ENCODE measurements around the gene SDSL.

DNA sequence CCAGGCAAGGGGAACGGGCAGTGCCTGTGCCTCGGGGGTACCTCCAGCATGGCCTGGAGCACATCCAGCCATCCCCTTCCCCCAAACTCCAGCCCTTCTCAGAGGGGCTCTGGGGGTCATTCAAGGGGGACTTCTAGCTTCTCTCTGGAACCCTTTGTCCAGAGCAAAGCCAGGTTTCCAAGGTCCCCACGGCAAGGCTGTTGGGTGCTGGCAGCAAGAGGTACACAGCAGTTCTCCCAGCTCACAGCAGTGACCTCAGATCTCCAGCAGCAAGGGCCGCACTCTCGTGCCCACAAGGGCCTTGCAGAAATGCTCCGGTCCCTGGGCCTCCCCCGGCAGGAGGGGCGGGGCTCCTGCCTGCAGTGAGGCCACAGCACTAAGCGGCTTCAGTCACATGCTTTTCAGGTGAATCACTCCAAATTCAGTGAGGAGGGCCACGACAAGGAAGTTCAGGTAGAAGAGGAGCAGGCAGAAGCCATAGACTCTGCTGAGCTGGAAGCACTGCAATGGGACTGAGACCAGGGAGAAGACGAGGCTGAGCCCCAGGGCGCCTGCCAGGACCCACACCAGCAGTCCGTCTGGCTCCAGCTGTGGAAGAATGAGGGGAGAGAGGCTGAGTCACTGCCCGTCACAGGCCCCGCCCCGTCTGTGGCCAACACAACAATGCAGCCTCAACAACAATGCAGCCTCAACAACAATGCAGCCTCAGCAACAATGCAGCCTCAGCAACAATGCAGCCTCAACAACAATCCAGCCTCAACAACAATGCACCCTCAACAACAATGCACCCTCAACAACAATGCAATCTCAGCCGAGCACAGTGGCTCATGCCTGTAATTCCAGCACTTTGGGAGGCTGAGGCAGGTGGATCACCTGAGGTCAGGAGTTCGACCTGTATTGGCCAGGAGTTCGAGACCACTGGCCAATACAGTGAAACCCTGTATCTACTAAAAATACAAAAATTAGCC lies 35.2 kb downstream of the SLC8B1 start:
- RRBS, 2 experiments, result no CpG with 5 or more reads among the region's 19 CpGs

DNA sequence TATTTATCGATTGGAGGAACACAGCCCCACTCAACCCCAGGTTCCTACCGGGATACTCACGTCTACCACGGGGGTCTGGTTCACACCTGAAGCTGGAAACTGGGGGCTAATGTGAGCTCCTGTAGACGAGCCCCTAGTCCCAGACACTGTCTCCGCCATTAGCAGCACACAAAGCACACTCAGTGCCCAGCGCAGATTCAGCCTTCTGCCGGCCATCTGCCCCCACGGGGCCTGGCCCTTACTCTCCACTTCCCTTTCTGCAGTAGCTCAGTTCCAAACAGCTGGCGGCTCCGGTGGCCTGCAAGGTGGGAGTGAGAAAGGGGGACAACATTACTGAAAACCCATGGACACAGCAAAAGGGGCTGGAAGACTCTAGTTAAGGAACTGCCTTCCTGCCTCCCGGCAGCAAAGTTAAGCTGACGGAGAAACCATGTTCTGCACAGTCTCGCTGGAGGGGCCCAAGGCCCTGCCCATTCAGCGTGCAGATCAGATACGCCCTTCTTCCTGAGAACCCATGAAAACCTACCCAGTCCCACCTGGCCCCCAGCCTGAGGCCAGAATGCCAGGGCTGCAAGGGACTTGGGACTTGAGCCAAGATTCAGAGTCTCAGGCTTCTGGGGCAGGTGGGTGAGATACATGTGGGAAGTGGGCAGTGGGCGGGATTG lies 2.1 kb downstream of the SLC8B1 start:
- RRBS, 2 experiments, result 86 to 88% methylated on average over 5 of the region's 17 CpGs

GRCh38 chr12:113348879-113349634 lies 9.3 kb upstream of the PLBD2 start:
- RRBS, 2 experiments, result no CpG with 5 or more reads among the region's 23 CpGs

DNA sequence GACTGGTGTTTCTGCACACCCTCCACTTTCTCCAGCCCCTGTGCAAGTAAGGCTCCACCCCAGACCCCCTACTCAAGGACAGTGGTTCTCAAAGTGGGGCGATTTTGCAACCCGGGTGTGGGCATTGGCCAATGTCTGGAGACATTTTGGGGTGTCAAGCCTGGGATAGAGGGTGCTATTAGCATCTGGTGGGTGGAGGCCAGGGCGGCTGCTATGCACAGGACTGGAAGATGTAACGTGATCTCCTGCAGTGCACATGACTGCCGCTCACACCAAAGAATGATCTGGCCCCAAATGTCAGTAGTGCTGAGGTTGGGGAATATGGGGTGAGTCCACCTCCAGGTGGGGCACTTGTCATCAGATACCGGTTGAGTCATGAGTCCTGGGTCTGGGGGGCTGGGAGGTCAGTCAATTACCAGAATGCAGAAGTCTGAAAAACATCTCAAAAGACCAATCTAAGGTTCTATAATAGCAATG lies 6.2 kb upstream of the SDSL start:
- RRBS, 2 experiments, result no CpG with 5 or more reads among the region's 6 CpGs

- RRBS, 2 experiments, result 0% methylated on average over 1 to 3 of the region's 17 CpGs
Observed at GRCh38 chr12:113421857-113422892, at the start of gene SDSL. Gene SDSL (plus strand): TSS chr12:113422380.

GRCh38 chr12:113863123-113863610 lies 103.0 kb downstream of the RBM19 start:
- RRBS, 2 experiments, result no CpG with 5 or more reads among the region's 11 CpGs

DNA sequence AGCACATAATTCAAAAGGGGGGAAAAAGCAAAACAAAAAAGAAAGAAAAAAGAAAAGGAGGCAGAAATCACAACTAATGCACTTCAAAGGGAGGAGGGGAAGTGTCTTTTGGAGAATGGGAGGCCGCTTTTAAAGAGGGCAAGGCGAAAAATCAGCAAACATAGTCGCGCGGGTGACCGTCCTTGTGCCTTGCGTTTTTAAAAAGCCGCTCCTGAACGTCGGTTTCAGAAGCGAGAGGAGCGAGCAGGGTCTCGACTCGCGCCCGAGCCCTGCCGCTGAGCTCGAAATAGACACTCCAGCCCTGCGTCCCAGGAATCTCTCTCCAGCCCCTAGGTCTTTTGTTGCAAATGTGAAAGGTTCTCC lies 708 bp downstream of the TBX3 start:
- RRBS, 2 experiments, result no CpG with 5 or more reads among the region's 19 CpGs

DNA sequence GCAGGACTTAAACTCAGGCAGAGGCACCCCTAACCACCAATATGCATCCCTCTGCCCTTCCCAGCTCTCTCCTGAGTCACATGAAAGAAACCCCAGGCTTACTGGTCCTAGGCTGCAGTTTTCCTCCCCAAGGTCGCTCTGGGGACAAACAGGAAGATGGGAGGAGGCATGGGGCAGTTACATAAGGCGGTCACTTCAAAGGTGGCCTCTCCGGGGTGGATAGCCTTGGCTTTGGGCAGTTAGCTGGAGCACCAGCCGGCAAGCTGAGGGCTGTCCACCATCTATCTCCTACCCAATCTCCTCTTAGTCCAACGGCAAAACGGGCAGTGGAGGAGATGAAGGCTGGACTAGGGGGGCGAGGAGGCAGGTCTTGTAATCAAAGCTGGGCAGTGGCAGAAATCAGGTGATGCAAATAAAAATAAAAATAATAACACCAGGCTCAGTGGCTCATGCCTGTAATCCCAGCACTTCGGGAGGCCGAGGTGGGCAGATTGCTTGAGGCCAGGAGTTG lies 54.9 kb upstream of the TBX3 start:
- RRBS, 2 experiments, result 50% methylated on average over 1 of the region's 9 CpGs; no CpG with 5 or more reads in 1 of the 2 experiments

GRCh38 chr12:114768170-114768915 lies 84.4 kb upstream of the TBX3 start:
- RRBS, 2 experiments, result no CpG with 5 or more reads among the region's 9 CpGs

GRCh38 chr12:115213263-115213924 lies 529.4 kb upstream of the TBX3 start:
- RRBS, 2 experiments, result no CpG with 5 or more reads among the region's 5 CpGs

- RRBS, 2 experiments, result no CpG with 5 or more reads among the region's 5 CpGs
Observed at GRCh38 chr12:115467951-115468480, 784.0 kb upstream of the TBX3 start.

DNA sequence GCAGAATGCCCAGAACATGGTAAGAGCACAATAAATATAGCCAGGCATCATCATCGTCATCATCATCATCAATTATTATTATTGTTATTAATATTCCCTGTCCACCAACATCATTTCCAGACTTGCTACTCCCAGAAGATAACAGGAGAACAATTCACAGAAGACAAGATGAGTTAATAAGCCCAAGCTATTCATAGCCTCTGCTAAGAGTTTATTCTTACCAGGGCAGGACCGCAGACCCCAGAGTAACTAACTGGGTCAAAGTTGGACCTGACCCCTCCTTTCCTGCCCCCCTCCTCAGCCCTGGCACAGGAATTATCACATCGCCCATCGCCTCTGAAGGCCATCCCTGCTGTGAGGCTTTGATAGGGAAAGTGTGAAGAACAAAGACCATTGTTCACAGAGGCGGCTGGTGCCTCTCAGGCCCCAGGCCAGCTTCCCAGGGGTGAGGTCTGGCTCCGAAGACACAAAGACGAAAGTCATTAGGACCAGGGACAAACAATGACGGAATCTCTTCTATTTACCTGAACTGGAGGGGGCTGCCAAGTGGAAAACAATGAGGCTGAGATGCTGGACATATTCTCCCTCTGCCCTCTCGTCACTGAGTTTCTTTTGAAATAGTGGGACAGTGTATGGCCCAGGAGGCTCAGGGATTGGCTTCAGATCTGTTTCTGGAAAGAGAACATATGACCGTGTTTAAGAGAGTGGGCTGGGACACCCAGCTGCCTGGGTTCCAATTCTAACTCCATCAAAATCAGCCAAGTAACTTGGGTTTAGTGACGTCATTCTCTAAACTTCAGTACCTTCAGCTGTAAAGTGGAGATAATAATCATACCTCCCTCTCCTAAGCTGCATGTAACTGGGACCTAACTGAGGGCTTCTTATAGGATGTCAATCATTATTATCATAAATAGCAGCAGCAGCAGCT lies 769.5 kb downstream of the MED13L start:
- RRBS, 2 experiments, result no CpG with 5 or more reads among the region's 11 CpGs

DNA sequence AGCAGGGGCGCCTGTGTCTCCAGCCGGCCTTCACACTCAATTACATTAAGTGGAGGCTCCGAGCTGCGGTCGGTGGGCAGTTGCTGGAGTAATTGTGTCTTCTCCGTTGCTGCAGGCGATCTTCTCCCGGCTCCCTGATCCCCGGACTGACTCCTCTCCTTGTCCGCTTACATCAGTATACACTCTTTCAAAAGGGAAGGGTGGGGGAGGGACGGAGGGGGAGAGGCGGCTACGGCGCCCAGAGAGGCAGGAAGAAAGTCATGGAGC lies 707.2 kb downstream of the MED13L start:
- RRBS, 2 experiments, result 33% methylated on average over 1 of the region's 14 CpGs; no CpG with 5 or more reads in 1 of the 2 experiments

DNA sequence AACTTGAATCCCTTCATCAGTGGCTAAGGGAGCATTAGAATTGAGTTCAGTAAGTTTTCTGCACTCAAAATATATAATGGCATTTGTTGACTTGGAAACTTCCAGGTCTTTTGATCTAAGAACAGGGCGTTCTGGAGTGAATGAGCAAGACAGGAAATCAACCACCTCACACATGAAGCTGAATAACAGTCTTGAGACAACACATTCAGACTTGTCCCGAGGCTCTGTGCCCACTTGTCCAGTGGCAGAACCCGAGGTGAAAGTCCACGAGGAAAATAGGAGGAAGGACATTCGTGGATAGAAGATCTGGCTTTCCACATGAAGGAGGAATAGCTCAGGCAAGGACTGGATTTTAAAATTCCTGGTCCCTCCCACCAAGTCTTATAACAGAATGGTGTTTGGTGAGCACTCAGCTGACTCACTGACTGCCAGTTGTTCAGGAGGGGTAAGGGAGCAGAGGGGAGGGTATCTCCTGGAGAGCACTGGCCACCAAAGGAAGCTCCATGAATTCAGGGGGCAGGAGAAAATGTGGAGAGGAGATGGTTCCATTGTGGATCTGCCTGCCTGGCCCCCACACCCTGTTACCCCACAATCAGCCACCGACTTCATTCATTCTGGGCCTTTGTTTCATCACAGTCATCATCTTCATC lies 620.3 kb downstream of the MED13L start:
- RRBS, 2 experiments, result no CpG with 5 or more reads among the region's 6 CpGs

DNA sequence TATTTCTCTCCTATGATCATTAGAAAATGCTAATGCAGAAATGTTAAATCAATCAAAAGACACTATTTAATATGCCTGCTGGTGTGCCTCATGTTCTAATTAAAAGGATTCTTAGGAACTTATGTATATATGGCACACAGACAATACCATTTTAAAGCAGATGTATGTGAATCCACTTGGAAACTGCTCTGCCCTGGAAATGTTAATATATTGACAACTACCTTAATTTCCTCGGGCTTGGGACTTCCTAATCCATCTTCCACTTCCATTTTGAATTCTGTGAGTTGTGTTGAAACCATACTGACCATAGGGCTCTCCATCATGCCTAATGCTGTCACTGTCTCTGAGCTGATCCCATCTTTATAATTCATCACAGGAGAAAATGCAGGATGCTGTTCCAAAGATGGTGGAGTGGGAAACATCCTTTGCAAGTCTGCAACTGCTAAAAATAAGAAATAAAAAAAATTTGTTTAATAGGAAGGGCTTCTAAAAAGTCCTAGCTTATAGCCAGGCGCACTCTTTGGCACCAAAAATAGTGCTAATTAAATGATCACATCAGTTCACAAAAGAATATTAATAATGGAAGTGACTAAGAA lies 280.6 kb downstream of the MED13L start:
- RRBS, 2 experiments, result no CpG with 5 or more reads among the region's 2 CpGs

- RRBS, 2 experiments, result no CpG with 5 or more reads among the region's 1 CpG
Observed at GRCh38 chr12:116144298-116144628, 133.2 kb downstream of the MED13L start.

DNA sequence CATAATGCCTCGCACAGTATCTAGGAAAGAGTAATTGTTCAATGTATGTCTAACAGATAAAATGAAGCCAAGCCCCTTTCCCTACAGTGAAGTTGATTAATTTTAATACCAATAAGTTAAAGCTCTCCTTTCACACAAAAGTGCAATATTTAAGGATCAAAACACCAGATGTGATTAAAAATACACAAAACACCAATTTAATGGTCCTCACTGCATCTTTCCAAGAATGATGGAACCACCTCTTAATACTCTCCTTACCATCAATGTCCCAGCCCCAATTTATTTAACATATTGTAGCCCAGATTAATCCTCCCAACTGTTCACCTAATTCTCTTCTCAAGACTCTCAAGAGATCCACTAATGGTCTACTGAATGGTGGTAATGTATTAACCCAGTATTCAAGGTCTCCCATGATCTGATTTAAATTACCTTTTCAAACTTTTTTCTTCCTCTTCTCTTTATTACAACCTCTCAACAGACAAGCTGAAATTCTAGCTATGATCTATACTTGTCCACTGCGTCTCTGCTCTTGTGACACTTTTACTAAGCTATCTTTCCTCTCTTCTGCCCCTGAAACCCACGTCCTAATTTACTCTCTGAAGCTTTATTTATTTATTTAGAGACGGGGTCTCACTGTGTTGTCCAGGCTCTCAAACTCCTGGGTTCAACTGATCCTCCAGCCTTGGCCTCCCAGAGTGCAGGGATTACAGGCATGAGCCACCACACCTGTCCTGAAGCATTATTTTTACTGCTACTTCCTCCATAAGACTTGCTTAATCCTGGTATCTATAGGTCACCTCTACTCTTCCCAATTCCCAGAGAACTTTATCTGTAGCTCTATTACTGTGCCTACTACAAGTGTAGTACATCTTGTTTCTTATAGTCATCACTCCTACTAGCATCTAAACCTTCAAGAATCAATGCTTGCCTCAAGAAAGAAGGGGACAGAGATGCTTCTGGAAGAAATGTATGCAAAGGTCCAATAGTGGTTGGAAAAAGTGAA lies 61.6 kb downstream of the MED13L start:
- RRBS, 2 experiments, result no CpG with 5 or more reads among the region's 4 CpGs

GRCh38 chr12:116237125-116237898 lies 40.2 kb downstream of the MED13L start:
- RRBS, 2 experiments, result no CpG with 5 or more reads among the region's 11 CpGs

- RRBS, 2 experiments, result no CpG with 5 or more reads among the region's 12 CpGs
Observed at GRCh38 chr12:116276326-116276531, 1.3 kb downstream of the MED13L start.

- RRBS, 2 experiments, result no CpG with 5 or more reads among the region's 8 CpGs
Observed at GRCh38 chr12:116368382-116368844, 90.9 kb upstream of the MED13L start.

Measured in bronchial epithelial cell (primary cell).